ENCODE results near the gene DUSP1.

GRCh38 chr5:172646731-172647354 lies 5.8 kb downstream of the NEURL1B start:
- PRO-cap: no peak

- PRO-cap: no peak
Observed at GRCh38 chr5:172680542-172681342, 39.7 kb downstream of the NEURL1B start.

DNA sequence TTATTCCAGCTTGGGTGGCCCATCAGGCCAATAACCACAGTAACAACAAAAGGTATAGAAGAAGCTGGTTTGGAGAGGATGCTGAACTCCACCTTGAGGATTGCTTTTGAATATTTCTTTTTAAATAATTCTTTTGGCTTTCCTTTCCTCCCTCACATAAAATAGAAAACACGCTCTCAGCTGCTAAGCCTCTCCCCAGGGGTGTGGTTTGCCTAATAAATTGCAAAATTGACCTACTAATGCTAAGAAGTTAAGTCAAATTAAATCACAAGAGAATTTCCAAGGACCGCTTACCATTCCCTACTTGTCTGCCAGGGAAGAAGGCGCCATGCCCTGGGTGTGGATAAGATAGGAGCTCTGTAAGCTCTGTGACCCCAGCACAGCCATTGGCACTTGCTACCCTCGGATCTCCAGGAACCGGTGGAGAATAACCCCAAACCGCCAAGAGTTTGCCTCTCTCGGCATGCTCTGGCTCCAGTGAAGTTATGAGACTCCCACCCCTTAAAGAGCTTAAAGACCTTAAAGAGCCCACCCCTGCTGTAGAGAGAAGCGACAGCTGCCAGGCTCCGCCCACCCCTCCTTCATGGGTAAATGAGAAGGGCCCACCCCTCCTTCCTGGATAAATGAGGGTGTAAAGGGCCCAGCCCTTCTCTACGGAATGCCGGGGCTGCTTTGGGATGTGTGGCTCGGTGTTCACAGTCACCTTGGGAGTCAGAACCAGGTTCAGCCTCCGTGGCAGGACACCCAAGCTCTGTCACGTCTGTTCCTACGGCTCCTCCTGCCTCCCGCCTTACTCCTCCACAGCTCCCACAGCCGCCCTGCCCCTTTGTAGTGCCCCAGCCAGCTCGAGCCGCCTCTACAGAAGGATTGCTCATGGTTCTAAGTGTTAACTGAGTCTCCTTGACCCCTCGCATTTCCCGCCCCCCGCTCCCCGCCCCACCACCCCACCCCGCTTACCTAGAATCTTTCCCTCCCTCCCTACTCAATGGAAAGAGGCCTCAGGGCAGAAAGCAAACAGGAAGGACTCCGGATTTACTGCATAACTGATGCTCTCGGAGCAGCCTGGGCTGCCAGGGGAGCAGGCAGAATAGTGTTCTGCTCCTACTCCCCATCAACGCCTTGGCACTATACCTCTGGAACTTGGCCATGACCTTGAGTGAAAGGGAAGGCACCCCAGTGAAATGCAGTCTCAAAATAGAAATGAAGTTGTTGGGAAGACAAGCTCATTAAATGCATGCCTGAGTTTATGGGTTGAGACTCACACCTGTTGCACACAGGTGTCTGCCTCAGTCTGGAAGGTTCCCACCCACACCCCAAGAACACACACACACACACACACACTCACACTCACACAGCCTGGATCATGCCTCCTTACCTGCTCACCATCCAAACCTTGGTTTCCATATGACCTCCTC lies 59.3 kb downstream of the NEURL1B start:
- PRO-cap: no peak

DNA sequence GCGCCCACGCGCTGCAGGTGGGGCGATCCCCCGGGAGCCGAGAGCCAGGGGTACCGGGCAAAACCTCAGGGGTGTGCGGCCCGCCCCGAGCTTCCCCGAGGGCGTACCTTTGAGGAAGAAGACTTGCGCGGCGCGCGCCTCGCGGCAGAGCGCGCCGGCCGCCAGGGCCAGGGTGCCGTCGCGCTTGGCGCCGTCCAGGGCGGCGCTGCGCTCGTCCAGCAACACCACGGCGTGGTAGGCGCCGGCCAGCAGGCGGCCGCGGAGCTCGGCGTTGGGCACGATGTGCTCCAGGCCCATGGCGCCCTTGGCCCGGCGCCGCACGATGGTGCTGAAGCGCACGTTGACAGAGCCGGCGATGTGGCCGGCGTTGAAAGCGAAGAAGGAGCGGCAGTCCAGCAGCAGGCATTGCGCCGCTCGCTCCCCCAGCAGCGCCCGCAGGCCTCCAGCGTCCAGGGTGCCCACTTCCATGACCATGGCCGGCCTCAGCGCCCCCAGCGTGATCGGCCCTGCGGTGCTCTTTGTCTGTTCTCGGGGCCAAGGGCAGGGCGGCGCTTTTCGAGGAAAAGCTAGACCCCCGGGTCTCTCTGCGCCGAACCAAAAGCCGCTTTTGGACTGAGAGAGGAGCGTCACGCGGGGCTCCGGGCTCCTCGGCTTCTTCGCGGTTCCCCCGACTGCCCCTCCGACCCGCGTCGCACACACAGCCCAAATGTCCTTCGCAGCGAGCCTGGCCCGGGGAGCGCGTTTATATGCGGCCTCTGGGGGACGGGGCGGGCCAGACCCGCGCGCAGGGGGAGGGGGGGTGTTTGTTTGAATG lies at the start of gene DUSP1:
TSS of gene DUSP1 (minus strand) at position 717 of the 814 bp plus-strand sequence.
- PRO-cap: unidirectional peak, plus-strand start at position 405 of the sequence; bidirectional peak, plus-strand start outside the sequence, minus-strand start at position 717 of the sequence

DNA sequence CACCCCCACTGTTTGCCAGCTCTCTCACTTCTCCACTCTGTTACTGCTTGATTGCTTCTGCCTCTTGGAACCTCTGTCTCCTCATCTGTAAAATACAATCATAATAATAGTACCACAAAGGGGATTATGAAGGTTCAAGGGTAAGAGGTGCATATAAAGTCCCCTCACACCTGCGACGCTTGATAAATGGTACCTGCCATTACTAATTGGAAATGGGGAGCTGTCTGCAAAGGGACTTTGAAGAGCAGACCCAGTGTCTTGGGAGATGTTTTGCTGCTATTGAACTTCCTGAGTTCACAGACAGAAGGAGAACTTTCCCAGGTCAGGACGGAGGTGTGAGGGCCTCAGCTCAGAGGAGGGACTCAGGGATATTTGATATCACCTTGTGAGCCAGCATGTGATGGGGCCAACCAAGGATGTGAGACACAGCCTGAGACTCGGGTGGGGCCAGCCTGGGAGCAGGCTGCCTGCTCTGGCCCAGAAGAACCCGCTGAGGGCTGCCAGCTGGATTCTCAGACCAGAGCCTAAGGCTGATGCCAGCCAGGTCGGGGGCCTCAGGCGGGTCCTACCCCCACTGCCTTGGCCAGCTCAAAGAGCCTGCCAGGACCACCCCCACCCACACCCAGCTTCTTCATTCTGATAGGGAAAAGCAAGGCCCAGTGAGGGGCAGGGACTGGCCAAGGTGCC lies 20.1 kb upstream of the DUSP1 start:
- PRO-cap: no peak

DNA sequence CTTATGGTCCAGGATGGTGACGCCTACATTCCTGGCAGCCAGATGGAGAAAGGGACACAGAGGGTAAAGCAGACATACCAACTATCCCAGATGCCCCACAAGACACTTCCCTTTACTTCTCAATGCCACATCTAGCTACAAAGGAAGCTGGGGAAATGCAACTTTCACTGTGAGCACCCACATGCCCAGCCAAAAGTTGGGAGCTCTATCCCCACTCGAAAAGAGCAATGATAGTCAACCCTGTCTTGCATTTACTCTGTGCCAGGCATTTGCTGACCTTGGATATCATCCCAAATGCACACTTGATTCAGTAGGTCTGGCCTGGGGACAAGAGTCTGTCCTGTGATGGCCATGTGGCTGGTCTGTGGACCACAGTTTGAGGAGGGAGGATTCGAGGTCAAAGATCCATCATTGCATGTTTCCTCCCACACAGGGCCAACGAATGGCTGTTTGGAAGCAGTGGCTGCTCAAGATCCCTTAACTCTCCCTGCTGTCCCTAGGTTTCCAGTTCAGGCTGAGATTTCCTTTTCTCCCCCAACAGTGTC lies 1.4 kb upstream of the ERGIC1 start:
- PRO-cap: no peak

- PRO-cap: no peak
Observed at GRCh38 chr5:172855444-172856468, 21.7 kb downstream of the ERGIC1 start.

DNA sequence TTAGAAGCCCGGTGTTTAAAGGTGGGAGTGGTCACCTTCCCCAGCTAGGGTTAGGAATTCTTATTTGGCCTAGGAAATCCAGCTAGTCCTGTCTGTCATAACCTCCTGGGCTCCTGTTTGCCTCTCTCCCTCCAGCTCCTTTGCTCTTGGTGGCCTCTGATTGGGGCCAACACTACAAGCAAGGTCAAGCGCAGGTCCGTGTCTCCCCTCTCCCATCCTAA lies 53.3 kb upstream of the RPL26L1 start:
- PRO-cap: no peak

DNA sequence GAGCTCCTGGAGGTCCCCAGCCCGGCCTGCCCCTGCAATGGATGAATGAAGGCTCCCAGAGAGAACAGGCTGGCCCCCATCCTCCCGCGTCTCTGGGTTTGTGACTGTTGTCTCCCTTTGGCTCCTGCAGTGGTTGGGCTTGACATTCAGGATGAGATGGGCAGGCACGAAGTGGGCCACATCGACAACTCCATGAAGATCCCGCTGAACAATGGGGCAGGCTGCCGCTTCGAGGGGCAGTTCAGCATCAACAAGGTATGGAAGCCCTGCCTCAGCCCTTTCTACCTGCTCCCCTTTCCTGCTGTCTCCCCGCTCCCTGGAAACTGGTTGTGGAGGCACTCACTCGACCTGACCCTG lies 44.7 kb upstream of the RPL26L1 start:
- PRO-cap: no peak

DNA sequence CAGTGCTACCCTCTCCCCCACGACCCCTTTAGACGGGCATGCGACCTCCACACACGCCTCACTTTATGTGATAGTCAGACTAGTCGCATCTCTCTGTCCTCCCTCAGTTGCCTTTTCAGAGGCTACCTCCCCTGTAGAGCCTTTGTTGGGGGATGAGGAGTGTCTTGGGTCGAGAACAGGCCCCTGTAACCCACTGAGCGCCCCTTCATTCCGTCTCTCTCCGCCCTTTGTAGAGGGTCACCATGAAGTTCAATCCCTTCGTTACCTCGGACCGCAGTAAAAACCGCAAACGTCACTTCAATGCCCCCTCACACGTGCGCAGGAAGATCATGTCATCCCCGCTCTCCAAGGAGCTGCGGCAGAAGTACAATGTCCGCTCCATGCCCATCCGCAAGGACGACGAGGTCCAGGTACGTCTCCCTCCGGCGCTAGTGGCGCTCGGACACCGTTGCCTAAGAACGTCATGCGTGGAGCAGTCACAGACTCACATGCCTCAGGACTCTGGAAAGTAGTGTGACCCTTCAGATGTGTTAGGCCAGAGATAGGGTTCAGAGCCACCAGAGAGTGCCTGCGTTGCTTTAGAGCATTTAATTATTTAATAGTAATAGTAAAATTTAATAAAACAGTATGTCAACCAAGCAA lies 529 bp downstream of the RPL26L1 start:
- PRO-cap: no peak

DNA sequence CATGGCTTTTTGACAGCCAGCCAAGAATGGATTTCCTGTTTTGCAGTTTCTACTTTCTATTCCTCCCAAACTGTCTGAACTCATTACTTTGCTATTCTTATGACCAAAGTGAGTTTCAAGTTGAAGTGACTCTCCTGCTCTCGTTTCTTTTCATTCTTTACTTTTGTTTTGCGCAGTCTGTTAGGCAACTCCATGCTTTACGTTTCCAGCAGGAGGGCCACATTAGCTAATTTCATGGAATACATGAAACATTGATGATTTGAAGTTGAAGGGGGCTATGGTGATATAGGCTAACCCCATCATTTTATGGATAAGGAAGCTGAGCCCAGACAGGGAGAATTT lies 20.7 kb upstream of the CREBRF start:
- PRO-cap: no peak

DNA sequence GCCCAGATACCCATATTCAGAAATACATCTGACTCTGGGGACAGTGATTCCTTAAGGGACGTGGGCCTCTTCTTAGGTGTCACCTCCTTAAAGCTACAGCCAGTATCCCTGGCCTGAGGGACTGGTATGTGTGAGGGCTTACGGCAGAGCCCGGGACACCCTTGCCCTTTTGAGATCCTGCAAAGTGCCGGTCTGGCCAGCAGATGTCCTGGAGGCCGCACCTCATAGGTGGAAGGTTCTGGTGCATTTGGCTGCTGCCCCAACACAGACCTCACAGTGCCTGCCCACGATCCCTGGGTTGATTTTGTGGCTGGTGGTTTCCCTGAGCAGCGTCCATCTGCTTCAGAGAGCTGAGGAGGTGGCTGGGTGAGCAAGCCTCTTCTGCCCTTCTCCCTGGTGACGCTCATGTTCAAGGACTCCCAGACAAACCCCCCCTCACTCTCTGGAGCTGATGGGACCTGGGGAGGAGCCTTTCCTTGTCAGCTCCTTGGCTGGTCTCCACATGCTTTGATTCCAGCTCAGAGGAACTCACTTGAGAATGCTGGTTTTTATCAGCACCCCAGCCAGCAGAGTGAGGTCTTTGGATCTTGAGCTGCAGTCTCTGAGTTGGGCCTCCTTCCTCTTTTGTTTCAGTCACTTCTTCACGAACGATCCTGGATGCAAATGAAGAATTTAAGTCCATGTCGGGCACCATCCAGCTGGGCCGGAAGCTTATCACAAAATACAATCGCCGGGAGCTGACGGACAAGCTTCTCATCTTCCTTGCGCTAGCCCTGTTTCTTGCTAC lies 19.0 kb downstream of the BNIP1 start:
- PRO-cap: no peak

DNA sequence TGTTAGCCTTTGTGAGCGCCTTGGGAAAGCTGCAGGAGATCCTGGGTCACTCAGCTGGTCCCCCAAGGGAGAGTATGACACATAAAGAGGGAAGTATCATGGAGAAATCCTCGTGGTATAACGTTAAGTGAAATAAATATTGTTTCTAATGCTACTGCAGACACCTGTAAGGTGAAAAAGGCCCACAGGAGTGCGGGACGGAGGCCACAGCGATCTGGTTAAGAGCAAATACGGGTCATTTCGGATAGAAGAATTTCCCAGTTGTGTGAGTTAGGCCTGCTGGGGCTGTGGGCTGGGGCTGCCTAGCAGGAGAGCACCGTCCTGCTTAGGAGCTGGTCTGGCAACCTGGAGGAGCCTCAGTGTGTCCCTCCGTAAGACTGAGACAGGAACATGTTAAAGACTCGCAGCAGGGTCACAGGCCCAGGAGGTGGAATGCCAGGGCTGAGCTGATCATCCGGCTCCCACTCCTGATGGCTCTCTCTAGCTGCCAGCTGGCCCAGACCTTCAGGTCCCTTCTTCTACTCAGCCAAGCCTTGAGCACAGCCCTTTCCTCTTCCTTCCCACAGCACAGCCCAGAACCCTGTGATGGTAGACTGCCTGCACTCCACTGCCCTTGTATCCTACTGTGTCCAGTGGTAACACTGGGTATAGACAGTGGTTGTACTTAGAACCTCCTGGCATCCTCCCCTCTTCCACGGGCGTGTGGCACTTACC lies 4.8 kb downstream of the NKX2-5 start:
- PRO-cap: no peak

GRCh38 chr5:173235901-173236486 lies 988 bp upstream of the NKX2-5 start:
- PRO-cap: no peak

DNA sequence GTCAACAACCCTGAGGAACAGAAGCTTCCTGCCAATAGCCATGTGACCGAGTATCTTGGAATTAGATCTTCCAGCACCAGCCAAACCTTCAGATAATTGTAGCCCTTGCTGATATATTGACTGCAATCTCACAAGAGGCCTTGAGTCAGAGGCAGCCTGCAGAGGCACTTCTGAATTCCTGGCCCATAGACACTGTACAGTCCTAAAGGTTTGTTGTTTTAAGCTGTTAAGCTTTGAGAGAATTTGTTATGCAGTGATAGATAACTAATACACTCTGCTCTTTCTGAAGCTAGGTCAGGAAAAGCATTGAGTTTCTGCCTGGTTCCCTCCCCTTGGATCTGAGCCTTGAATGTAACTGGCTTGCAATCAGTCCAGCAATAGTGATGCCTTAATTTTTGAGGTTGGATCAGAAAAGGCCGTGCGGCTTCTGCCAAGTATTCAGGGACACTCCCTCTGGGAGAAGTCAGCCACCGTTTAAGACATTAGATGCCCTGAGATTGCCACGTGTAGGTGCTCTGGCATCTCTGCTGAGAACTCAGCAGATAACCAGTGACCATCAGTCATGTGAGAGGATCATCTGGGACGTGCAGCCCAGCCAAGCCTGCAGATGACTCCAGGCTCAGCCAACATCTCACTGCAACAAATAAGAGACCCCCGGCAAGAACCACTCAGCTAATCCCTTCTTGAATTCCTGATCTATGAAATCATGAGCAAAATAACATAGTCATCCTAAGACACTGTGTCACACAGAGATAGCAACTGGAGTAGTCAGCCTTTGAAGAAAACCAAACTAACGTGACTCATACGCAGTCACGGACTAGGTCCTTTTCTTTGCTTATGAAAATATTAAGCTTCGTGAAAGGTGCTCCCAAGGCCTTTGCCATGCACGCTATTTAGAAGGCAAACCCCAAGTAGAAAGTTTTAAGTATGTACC lies 126.8 kb upstream of the STC2 start:
- PRO-cap: no peak

DNA sequence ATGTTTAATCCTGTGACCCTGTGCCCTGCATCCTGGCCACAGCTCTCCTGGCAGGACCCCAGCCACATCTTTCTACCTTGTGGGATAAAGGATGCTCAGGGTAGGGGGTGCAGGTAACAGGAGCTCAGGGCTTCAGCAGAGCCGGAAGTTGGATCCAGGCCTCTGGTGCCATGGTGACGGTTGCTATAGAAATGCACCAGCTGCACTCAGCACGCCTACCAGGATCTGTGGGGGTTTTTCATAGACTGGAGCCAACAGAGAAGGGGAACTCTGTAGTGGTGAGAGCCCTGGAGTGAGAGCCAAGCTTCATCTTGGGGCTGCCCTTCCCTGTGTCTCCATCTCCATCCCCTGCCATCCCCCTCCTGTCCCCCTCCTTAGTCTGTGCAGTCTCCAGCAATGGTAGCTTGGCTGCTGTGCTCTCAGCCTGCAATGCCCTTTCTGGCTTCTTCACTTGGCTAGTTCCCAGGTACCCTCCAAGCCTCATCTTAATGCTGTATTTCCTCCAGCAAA lies 27.5 kb upstream of the BOD1 start:
- PRO-cap: no peak

DNA sequence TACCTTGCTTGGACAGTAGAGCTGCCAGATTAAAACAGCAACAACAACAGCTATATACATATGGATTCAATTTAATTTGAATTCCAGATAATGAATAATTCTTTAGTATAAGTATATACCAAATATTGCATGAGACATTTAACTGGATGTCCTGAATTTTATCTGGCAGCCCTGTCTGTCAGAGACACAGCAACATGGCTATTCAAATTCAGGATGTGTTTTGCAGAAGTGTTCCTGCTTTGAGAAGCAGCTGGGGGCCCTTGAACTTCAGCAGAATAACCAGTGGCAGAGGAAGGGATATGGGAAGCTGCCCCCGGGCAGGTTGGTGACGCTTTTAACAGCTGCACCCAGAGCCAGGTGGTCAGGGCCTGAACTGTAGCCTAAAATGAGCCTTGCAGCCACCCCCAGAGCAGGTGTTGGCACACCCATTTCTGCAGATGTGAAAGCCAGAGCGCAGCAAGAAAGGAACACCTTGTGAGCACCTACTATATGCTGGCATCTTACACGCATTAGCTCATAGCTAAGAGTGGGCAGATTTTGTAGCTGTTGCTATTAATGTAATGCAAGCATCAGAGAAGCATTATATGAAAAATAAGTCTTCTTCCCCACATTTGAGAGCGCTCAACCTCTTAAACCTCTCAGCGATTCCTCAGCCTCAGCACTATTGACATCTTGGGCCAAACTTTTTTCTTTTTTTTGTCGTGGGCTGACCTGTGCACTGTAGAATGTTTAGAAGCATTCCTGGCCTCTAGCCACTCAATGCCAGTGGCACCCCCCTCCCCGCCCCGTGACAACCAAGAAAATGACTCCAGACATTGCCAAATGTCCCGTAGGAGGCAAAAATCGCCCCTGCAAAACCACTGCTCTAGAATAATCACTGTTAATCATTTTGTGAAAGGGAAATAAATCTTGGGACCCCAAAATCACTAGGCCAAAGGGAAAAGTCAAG lies 128.8 kb upstream of the BOD1 start:
- PRO-cap: no peak

DNA sequence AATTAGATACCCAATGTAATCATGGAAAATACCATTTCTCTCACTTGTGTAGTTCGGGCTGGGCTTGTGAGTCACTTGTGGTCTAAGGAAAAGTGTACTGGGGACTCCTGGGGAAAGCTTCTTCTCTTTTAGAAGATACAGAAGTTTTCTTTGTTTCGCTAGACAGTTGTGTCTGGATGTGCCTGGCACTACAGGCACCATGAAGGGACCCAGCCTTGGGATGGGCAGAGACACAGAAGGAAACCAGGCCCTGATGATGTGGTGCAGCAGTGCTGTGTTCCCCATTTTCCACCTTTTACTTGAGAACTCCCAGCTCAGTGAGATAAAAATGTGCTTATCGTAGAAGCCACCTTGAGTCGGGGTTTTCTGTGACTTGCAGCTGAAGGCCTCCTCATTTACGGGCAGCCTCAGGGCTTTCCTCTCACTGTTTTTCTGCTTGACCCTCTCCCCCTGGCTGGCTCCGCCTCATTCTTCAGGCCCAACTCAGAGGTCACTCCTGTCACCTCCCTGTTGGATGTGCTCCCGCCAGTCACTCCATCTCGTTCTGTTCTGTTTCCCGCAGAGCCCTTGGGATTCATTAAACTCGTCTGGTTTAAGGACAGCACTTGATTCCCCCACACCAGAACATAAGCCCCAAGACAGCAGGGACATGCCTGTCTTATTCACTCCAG lies 32.6 kb upstream of the CPEB4 start:
- PRO-cap: no peak

DNA sequence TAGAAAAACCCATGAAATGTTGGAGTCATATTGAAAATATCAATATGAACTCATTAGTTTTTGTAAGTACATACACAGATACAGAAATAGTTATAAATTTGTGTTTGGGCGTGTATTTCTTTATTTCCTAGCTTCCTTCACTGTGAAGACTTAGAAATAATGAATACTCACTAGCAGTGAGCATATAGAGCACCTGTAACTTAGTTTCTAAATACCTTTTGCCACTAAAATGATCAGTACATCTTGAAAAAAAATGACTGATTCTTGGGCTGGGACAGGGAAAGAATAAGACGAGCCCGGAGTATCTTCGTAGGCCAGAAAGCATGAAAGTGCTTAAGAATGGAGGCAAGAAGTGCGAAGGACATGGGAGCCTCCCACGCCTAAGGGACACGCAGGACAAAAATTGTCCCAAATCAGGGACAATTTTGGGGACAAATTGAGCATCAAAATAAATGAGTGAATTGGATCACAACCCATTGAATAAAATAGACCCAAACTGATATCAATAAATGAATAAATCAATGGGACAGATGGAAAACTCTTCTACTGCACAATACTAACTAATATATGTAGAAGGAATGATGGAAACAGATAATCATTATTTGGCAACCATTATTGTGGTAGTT lies 41.2 kb upstream of the C5orf47 start:
- PRO-cap: no peak

- PRO-cap: no peak
Observed at GRCh38 chr5:174327412-174327903, 282.0 kb downstream of the NSG2 start.

Data from SUDHL5 (cell line).